Hematopoietic multipotent progenitor cell (in vitro differentiated cells): ENCODE measurements around a stretch of chr5.

DNA sequence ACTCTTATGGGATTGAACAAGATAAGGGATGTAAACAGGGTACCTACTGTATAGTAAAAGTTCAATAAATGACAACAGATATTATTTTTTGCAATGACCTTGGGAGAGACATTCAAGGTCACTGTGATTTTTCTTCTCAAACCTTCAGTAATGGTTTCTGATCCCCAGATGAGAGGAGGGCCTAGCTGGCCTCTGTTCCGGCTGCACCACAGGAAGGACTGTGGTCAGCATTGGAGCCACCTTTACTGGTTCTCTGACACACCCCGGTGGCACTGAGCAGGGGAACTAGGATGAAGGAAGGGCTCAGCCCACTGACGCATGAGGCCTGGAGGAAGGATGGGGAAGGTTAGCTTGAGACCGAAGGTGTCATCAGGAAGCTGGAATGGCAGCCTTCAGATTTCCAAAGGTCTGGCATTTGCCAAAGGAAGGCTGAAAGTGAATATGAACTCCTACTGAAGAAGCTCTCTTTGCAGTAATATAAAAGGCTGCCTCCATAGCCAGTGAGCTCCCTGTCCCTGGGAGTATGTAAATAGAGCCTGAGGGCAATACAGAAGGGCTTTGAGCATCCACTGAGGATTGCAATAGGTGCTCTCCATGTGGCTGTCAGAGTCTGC is 69.7 kb downstream of the PCDH1 start:
- CAGE, long polyA plus RNA = no peak

- CAGE, long polyA plus RNA = no peak
These were observed 10.8 kb downstream of the PCDH1 start for GRCh38 chr5:141867034-141868104.

- CAGE, long polyA plus RNA = no peak
These were observed 7.4 kb downstream of the PCDH1 start for GRCh38 chr5:141870739-141871257.

DNA sequence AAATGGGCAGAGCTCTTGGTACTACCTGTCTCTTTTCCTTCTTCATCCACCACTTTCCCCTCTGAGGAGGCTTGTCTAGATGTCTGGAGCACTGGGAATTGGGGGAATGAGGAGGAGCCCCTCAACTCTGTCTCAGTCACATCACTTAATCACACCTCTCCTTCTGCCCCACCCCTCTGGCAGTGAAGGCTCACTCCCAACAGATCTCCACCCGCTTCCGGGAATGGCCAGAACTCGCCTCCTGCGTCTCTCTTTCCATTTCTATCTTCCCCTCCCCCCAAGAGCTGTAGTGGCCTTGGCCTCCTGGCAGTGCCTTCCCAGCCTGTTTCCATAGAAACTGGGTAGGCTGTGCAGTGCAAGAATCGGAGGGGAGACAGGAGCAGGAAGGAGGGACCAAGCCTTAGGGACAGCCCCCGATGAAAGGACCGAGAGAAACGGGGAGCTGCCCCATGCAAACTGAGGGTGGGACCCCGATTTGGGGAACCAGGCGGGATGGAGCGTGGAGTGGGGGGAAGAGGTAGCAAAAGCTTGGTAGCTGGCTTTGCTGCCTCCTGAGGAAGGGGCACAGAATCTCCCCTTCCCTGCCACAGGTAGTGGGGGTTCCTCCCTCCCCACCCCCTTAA is 4.4 kb upstream of the PCDH1 start:
- CAGE, long polyA plus RNA = no peak

GRCh38 chr5:141883126-141883614 is 5.0 kb upstream of the PCDH1 start:
- CAGE, long polyA plus RNA = no peak

- CAGE, long polyA plus RNA = no peak
These were observed 2.4 kb upstream of the RNF14 start for GRCh38 chr5:141966395-141967086.

DNA sequence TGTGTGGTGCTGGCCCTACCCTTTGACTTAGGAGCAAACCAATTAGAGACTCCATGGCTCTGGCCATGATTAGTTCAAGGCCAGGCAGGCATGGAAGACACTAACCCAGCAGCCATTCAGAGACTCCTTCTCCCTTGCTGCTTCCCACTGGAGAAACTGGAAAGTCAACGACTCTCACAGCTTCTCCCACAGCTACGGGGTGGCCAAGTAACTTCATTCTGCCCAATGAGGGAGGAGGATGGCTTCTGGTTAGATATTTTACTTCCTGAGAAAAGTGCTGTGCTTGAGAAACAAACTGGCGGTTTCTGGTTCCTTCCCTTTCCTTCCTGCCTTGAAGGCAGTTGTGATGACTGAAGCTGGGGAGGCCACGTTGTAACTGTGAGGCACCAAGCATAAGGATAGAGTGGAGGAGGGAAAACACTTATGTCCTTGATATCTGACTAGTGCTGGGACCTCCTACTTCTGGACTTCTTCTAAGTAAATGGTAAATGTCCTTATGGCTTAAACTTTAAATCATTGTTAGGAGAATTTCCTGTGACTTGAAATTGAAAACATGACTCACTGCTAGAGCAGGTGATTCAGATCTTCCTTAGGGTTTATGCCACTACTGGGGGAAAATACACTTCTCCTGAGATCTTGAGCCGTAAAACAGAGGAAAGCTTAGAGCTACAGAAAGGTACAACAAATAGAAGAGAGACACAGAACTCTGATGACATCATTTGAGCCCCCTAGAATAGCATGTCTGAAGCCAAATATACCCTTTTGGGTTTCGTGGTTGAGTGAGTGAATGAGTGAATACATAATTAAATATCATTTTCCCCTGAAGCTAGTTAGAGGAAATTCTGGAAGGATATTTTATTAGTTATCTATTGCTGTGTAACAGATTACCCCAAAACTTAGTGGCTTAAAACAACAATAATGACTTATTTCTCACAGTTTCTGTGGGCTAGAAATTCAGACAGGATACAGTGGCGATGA is 3.2 kb upstream of the GNPDA1 start:
- CAGE, long polyA plus RNA = no peak

GRCh38 chr5:142110036-142110610 is 1.5 kb downstream of the NDFIP1 start:
- CAGE, long polyA plus RNA = no peak

DNA sequence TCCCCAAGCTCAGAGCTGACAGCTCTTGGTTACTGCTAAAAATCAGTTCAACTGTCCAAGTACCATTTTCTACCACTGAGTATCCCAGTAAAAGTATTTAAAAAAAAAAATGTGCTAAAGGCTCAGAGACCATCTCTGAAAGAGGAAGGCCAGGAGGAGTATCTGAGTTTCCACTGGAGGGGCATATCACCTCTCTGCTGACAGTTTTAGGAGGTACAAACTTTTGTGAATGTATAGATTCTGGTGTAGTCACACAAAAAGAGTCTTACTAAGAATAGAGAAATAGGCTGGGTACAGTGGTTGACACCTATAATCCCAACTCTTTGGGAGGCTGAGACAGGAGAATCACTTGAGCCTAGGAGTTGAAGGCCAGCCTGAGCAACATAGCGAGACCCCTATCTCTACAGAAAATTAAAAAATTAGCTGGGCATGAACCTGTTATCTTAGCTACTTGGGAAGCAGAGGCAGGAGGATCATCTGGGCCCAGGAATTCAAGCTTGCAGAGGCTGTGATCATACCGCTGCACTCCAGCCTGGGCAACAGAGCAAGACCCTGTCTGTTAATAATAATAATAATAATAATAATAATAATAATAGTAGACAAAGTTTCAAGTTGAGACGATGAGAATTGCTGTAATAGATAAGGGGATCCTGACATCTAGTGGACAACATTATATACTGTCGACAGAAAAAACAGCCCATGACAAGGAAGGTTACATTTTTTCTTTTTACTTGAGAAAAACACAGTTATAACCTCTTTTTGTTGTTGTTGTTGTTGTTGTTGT is 35.0 kb downstream of the NDFIP1 start:
- CAGE, long polyA plus RNA = no peak

DNA sequence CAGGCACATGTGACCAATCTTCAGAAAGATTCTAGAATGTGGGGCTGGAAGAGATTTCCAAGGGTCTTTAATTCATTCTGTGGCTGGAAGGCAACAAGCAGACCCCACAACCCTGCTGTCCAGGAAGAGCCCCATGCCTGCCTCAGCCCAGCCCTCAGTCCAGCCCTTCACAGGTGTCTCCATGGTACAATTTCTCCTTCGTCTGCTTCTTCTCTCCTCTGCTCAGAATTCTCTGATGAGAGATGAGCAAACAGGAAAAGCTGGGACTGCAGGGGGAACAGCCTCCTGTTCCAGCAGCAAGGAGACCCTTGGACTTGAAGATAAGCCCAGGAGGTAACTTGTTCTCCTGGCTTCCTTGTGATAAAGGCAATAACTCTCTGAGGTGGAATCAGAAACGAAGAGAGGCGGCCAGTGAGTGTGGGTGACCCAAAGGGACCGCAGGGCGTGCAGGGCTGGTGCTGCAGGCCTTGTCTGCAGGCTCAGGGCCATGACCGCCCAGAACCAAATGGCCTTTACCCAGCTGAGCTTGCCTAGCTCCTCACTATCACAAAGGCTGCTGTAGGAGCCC is 72.3 kb downstream of the NDFIP1 start:
- CAGE, long polyA plus RNA = no peak

- CAGE, long polyA plus RNA = no peak
These were observed 107.6 kb downstream of the NDFIP1 start for GRCh38 chr5:142215892-142216953.

DNA sequence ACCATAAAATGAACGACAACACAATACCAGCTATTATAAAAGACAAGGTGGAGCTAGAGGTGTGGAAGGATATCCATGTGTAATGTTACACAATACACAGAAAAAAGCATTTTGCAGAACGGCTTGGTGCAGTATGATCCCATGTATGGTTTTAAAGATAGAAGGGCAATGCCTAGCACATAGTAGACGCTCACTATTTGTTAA is 23.2 kb downstream of the SPRY4 start:
- CAGE, long polyA plus RNA = no peak

- CAGE, long polyA plus RNA = no peak
These were observed 51.6 kb upstream of the SPRY4 start for GRCh38 chr5:142376472-142376833.

DNA sequence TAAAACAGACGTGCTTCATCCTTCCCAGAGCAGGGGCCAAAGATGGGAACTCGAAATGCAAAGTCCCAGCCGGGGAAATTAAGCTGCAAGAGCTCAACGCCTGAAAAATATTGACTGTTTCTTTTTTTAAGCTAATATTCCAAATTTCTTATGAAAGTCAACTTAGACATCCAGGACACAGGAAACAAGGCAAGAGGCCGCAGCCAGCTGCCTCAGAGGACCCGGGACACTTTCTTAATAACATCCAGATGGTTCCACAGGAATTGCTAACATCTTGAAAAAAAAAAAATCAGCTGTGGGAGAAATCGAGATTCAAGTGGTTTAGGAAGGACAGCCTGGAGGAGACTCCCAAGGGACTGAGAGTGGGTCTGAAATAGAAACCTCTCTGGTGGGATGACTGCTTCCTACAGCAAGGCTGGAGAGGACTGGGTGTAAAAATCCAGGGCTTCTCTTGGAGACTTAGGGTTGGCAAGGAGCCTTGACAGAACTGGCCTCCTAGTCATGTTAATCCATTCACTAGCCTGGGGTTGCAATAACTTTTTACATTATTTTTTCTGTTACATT is 144.8 kb downstream of the FGF1 start:
- CAGE, long polyA plus RNA = no peak

DNA sequence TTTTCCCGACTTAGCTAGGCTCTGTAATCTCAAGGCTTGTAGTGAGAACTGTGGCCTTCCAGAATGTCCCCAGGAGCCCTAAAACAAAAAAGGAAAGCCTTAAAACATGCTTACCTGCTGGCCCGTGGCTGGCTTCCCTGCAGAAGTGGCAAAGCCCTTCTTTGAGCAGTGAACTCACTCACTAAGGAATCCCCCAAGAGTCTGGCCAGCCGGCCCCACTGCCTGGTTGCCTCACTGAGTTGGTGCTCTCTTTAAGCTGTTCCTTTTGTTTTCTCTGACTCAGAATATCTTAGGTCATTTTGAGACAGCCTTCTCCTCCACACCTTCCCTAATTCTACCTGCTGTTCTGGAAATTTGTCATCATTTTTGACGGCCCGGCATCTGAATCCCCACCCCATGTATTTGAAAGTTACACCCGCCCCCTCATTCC is 41.9 kb downstream of the FGF1 start:
- CAGE, long polyA plus RNA = no peak

DNA sequence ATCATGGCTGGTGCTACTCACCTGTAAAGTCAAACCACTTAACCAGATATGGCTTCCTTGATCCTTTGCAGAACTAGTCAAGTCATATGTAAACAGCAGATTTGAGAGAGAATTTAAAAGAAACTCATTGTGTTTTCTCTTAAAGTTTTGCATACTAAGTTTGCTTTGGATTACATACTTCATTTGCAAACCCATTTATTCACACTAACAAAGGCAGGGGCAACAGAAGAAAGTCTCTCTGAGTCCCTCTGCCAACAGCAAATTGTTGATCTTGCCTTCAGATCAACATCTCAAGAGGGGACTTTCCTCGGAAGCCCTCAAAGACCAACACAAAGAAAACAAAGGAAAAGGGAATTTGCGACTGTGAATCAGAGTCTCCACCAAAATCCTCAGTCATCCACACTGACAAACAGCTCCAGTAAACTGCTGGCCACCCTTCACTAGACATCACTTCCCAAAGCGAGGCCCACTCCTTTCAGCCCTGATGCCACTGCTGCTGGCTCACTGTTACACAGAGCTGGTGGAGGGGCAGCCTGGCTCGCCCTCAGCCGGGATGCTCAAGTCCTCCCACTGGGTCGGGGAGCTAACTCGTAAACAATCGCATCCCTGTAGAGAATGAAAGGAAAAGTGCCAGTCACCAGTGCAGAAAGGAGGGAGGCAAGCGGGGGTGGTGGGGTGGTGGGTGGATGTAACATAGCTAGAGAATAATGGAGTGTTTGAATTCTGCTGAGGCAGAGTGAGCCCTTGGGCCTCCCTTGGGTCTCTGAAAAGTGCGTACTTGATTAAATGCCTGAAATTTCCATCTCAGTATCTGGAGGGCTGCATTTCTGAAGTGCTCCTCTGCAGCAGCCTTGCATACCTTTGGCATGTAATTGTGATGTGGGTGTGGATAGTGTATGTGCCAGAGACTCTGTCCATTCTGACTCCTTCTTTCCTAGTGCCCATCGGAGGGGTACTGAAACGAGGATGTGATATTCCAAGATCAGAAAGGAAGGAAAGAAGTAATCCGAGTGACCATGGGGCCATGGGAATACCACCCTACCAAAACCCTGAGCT is 1.3 kb downstream of the FGF1 start:
- CAGE, long polyA plus RNA = no peak

- CAGE, long polyA plus RNA = no peak
These were observed 17.0 kb upstream of the ARHGAP26 start for GRCh38 chr5:142752997-142753739.

DNA sequence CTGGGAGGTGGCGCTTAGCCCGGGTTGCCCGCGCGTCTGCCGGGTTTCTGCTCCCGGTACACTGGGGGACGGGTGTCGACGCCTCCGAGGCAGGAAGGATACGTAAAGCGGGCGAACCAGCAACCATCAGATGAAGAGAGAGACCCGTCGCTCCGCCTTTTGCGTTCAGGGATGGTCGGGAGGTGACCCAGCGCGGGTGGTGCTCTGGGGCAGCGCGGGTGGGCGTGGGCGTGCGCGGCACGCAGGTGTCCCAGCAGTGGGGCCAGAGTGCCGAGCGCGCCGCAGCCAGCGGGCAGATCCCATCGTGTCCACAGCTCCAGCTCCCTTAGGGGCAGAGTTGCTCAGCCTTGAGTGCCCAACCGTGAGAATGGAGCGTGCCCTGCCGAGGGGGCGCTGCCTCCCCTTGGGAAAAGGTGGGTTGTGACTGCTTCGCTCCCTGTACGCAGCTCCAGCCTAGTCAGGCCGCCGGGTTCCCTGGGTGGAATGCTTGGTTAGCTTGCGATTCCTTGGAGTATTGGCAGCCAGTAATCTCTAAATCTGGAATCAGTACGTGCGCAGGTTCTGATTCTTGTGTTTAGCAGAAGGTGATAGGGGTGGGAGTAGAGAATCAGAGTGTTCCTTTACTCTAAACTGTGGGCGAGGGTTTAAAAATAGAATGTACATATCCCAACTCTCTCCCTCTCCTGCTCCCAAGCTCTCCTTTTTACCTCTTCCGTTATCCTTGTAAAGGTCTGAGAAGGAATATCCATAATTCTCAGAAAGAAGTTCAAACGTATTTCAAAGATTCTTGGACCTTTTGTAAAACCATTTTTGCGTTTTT is 996 bp downstream of the ARHGAP26 start:
- CAGE, long polyA plus RNA = no peak

GRCh38 chr5:142772720-142773226 is 2.6 kb downstream of the ARHGAP26 start:
- CAGE, long polyA plus RNA = no peak

DNA sequence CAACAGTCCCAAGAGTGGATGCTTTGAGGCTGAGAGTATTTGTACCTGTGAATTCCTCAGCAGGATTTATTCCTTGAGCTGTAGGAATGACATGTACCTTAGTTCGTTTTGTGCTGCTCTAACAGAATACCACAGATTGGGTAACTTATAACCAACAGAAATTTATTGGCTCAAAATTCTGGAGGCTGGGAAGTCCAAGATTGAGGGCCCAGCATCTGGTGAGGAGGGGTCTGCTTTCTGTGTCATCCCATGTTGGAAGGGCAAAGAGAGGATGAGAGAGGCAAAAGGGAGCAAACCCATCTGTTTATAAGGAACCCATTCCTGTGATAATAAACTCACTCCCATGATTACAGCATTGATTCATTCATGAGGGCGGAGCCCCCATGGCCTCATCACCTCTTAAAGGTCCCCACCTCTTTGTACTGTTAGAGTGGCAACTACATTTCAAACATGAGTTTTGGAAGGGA is 29.3 kb downstream of the ARHGAP26 start:
- CAGE, long polyA plus RNA = no peak